ENCODE results near the gene FOXN3.

GRCh38 chr14:81448949-81449624 lies 49.0 kb upstream of the STON2 start:
- PRO-cap: no peak

DNA sequence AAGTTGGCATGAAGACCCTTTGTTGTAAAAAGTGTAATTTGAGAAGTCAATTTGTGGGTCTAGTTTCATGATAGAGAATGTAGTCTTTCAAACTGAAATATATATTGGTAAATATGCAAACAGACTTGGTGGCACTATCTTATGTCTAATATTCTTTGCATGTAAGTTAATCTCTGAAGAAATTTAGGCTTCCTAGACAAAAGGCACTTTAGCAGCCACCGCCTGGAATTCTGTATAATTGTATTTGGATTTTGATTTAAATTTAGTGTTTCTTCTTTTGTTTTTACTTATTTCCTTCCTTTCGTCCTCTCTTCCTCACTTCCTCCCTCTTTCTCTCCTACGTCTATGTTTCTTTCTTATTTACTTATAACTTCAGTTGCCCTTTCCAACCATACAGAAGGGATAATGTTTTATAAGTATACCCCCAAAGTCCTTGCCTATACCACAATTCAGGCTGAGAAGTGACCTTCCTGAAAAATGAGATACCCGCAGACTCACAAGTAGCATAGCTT lies 215.6 kb upstream of the SEL1L start:
- PRO-cap: no peak

DNA sequence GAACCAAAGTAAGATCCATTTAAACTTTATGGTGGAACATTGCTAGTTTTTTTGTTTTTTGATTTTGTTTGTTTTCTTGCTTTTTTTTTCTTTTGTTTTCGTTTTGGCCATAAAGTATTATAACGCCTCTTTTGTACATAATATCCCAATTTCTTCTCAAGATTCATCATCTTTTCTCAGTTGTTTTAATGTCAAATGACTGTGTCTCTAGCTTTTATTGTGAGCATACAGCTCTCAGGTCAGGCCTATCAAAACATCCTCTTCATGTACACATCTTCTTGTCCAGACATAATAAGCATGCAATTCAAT lies 1484.4 kb upstream of the SEL1L start:
- PRO-cap: unidirectional peak, plus-strand start at position 57 of the sequence

GRCh38 chr14:85531759-85532416 lies 1.9 kb downstream of the FLRT2 start:
- PRO-cap: no peak

- PRO-cap: no peak
Observed at GRCh38 chr14:85535303-85536235, 5.6 kb downstream of the FLRT2 start.

- PRO-cap: no peak
Observed at GRCh38 chr14:87307186-87307505, 685.8 kb downstream of the GALC start.

DNA sequence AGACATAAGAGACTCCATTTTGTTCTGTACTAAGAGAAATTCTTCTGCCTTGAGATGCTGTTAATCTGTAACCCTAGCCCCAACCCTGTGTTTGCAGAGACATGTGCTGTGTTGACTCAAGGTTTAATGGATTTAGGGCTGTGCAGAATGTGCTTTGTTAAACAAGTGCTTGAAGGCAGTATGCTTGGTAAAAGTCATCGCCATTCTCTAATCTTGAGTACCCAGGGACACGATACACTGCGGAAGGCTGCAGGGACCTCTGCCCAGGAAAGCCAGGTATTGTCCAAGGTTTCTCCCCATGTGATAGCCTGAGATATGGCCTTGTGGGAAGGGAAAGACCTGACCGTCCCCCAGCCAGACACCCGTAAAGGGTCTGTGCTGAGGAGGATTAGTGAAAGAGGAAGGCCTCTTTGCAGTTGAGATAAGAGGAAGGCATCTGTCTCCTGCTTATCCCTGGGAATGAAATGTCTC lies 19.5 kb downstream of the GPR65 start:
- PRO-cap: no peak

DNA sequence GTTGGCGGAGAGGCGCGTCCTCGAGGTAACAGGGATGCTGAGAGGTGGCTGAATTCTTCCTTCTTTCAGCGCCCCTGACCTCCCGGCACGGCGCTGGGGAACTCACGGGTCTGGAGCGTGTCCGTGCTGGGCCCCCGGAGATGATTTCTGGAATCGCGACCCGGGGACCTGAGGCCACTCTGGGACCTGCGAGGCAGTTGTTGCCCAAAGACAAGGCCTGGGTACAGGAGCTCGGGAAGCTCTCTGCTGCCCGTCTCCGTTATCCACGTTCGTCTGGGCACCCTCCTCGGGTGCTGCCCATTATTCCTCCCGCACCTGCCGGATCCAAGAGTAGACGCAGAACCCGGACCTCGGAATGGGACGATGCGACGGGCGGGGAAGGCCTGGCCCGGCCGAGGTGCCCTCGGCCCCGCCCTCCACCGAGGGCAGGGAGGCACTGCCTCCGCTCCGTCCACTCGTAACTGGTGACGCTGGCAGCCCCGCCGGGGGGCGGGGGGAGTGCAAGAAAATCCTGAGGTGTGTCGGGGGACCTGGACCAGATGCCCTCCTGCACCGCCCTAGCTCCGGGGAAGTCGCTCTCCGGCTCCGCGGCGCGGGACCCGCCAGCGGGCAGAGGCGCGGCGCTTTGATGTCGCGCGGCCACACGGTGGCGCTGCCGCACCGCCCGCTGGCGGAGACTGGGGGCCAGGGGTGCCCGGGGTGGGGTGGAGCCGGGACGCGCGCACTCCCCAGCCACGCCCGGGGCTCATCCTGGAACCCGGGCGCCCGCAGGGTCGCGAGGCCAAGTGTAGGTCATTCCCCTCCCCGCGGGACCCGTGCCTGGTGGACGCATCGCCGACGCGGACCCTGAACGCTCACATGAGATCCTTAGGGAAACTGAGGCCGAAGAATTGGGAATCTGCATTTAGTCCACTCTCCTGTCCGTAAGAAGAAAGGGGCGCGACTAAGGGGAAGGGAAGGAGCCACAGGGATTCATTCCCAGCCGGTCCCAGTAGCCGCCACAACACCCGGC lies 202.7 kb downstream of the TTC8 start:
- PRO-cap: no peak

- PRO-cap: no peak
Observed at GRCh38 chr14:89159750-89160882, 256.9 kb downstream of the FOXN3 start.

- PRO-cap: no peak
Observed at GRCh38 chr14:89162536-89163238, 254.3 kb downstream of the FOXN3 start.

DNA sequence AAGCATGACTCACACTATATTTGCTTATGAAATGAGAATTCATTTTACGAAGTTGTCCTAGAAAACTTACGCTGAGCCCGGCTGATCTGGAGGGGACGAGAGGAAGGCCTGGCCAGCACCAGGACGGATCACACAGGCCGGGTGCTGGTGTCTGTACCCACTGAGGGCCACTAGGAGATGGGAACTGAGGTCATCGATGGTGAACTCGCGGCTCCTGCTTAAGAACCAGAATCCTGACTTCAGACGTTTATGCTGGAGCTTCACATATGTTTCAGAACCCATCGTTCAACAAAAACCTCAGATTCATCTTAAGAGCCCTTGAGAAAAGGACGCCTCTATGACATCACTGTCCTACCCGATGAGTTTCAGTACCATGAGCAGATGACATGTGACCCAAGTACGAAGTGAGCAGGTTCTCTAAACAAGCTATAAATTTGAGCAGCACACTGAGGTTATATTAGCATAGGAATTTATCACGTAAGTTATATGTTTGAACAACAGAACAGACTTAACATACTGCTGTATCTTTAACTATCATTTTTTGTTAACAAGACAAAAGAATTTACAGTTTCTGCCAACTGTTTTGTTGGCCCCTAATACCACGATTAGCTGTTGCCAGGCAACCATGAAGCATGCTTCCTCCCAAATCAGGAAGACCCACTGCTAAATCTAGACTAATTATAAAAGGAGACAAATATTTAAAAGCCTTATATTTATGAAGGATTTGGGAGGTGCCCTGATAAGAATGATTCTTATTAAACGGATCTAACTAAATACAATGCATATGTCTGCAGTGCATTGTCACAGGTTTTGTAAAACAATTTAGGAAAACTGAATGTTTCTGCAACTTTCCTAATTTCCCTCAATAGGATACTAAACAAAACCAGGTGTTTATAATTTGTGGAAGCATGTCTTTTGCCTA lies 111.8 kb downstream of the FOXN3 start:
- PRO-cap: no peak

- PRO-cap: no peak
Observed at GRCh38 chr14:89366900-89367085, 50.2 kb downstream of the FOXN3 start.

GRCh38 chr14:89367086-89368147 lies 49.6 kb downstream of the FOXN3 start:
- PRO-cap: no peak

DNA sequence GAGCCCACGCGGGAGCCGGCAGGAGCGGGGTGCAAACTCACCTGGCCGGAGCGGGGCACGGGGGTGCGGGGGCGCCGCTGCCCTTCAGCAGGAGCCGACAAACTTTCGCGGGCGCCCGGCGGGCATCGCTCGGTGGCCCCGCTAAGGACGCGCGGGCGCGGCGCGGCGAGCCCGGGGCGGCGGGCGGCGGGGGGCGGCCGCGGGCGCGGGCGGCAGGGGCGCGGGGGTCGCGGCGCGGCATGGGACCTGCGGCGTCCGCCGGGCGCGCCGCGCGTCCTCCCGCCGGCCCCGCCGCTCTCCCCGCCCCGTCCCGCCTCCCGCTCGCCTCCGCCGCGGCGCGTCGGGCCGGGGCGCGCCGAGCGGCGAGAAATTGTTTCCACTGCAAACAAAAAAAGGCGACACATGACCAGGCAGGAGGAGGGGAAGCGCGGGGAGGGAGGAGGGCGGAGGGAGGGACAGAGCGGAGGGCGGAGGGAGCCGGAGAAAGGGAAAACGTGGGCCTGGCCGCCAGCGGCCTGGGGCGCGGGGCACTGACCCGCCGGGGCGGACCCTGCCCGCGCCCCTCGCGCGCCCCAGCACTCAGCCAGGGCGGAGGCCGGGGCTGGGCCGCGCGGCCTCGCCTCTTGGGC lies at the start of gene FOXN3:
TSS of gene FOXN3 (minus strand) at position 404 of the 629 bp plus-strand sequence.
- PRO-cap: bidirectional peak, plus-strand start at position 458 of the sequence, minus-strand start at position 299 of the sequence

- PRO-cap: no peak
Observed at GRCh38 chr14:89504568-89504976, 87.5 kb upstream of the FOXN3 start.

- PRO-cap: no peak
Observed at GRCh38 chr14:89659953-89660715, 243.1 kb upstream of the FOXN3 start.

GRCh38 chr14:89719934-89720368 lies 234.6 kb downstream of the EFCAB11 start:
- PRO-cap: no peak

- PRO-cap: no peak
Observed at GRCh38 chr14:89773850-89774345, 180.6 kb downstream of the EFCAB11 start.

- PRO-cap: no peak
Observed at GRCh38 chr14:89956641-89956943, 865 bp downstream of the TDP1 start.

- PRO-cap: no peak
Observed at GRCh38 chr14:90060958-90061547, 741 bp upstream of the KCNK13 start.